ENCODE measurements around the genes ITM2B and LPAR6.

DNA sequence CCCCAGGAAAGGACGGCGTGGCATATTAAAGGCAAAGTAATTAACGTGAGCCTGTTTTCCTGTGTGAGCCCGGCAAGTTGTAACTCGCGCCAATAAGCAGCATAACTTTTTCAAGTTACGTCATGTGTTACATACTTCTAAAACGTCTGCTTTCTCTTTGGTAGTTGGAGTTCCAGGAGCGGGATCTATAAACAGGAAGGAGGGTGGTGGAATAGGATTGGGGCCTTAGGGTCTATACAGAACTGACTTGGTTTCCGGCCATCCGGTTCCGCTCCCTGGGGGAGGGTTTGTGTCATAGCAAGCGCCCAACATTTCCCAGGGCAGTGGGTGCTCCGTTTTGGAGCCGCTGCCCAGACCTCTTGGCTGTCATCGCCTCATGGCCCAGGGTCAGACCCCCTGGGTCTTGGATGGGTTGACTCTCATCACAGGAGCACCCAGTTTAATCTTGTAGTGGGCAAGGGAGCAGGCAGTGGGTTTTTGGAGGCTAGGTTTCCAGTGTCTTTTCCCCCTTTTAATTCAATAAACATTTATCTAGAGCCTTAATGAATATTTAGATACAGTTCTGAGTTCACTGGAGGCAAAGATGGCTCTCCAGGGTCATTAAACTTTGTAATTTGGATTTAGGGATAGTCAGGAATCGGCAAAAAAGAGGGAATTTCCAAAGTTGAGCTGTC lies 1.6 kb downstream of the LRCH1 start:
- PRO-cap = no peak

GRCh38 chr13:46556460-46557128 lies 3.6 kb downstream of the LRCH1 start:
- PRO-cap = no peak

GRCh38 chr13:46558953-46559860 lies 6.2 kb downstream of the LRCH1 start:
- PRO-cap = no peak

GRCh38 chr13:46593293-46593794 lies 40.4 kb downstream of the LRCH1 start:
- PRO-cap = no peak

- PRO-cap = no peak
Observed at GRCh38 chr13:46595510-46595910, 42.5 kb downstream of the LRCH1 start.

- PRO-cap = no peak
Observed at GRCh38 chr13:46598332-46598912, 45.5 kb downstream of the LRCH1 start.

DNA sequence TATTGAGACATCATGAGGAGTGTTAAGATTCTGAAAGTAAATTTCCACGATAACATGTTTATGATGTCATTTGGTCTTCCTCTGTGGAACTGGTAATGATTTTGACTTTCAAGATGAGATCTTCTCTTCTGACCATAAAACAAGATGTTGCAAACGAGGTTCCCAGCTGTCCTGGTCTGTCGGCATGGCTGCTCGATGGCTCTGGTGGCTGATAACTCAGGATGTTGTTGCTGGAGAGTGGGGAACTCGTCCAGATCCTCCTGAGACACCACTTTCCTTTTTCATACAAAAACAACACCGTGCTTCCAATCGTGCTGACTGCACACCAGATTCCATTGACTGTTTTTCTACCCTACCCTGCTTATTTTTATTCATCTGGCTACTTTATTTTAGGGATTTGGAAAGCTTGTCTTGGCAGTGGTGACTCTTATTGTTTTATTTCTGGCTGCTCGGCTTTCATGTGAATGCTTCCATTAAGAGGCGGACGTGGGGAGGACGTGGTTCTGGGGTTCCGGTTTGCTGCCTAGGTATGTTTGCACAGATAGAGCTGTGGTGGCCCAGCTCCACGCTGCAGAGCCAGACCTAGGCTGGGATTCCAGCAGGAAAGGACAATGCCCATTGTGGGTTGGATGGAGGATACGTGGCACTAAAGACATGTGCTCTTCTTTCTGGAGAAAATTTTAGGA lies 88.6 kb downstream of the LRCH1 start:
- PRO-cap = bidirectional peak, plus-strand start at position 271 of the sequence, minus-strand start at position 203 of the sequence; unidirectional peak, minus-strand start at position 341 of the sequence

DNA sequence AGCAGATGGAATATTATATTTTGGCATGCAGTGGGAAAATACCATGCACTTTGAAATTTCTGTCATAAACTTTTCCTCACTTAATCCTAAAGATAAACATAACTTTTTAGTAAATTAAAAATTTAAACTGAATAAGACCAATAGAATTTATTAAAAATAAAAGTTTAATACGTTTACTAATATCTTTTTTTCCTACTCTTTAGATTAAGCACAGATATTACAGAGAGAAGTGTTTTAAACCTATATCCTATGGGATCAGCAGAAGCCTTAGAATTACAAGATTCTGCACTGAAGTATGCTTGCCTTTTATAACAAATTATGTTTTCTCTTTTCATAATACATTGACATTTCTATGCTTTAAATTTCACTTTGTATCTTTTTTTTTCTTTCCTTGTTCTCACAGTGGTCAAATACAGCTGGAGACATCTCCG lies 92.1 kb downstream of the ESD start:
- PRO-cap = no peak

DNA sequence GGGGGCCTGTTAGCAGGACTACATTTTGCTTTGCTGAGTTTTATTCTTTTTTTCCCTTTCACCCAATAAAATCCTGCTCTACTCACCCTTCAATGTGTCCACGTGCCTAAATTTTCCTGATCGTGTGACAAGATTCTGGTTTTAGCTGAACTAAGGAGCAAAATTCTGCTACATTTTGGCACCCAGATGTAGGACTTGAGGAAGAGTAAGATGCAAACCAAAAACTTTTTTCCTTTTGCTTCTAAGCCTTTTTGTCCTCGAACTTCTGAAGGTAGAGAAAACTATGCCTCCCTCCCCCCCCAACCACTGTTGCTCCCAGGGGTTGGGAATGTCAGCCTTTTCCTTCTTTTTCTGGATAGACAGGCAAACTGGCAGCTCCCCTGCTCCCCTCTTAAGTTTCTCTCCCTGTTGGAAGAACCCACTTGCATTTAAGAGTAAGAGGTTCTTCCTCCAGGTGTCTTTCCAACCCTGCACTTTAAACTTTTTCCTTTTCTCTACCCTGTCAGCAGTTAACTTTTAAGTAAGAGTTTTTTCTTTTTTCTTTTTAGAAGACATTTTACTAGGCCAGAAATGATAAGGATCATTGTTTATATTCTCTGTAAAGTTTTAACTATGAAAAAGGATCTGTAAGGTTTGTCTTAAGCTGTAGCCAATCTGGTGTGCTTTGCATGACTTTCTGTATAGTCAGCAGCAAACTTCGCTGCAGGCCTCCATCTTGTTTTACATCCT lies 27.8 kb downstream of the MED4 start:
- PRO-cap = no peak

DNA sequence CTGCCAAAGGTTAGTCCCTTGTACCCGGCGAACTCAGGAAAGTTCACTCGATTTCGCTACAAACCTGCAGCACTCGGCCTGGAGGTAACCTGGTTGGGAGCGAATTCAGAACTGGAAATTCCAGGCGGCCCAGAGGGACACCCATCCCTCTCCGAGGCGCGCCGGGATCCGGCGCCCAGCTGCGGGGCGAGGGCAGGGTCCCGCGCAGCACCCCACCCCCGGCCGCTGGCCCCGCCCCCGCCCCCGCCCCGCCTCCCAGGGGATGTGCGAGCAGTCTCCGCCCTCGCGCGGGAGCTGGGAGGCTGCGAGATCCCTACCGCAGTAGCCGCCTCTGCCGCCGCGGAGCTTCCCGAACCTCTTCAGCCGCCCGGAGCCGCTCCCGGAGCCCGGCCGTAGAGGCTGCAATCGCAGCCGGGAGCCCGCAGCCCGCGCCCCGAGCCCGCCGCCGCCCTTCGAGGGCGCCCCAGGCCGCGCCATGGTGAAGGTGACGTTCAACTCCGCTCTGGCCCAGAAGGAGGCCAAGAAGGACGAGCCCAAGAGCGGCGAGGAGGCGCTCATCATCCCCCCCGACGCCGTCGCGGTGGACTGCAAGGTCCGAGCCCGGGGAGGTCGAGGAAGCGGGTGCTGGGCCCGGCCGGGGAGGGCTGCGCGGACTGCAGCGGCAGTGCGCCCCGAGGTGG lies at the start of gene ITM2B:
ITM2B (plus strand) TSS at position 321 of the 680 bp plus-strand sequence.
- PRO-cap = bidirectional peak, plus-strand start at position 321 of the sequence, minus-strand start at position 181 of the sequence

- PRO-cap = no peak
Observed at GRCh38 chr13:48315886-48316543, 12.5 kb downstream of the RB1 start.

- PRO-cap = unidirectional peak, plus-strand start at chr13:48410522
Observed at GRCh38 chr13:48410037-48410817, 2.7 kb downstream of the LPAR6 start.

- PRO-cap = bidirectional peak, plus-strand start at chr13:48413227, minus-strand start at chr13:48413113
Observed at GRCh38 chr13:48412761-48413481, at the start of gene LPAR6. Gene LPAR6 (minus strand): TSS chr13:48413113.

DNA sequence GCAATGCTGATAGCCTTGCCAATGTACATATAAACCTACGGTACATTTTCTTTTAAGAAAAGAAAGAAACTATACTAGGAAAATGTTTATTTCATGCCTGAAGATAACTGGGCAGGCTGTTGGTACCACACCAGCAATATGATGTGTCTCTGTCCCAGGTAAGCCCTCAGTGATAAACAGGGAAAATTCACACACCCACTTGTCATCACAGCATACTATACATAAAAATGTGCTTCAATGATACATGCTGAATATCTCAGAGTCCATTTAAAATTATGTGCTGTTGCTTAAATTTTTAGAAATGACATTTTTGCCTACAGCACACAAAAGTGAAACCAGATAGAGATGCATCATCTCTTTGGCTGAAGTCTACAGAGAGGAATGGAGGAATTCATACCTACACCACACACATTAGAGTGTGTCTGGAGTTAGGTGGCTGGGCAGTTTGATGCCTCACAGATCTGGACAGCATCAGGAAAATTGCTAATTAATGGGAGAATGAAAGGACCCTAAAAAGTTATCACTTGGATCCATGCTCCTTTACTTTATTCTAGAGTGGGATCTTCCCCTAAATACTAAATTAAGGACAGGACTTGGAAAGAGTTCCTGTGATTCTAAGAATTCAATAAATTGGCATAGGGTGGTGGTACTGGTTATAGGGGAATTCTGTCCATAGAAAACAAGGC lies 41.5 kb downstream of the RCBTB2 start:
- PRO-cap = no peak

GRCh38 chr13:48492457-48493416 lies 40.1 kb downstream of the RCBTB2 start:
- PRO-cap = bidirectional peak, plus-strand start at chr13:48492685, minus-strand start at chr13:48492623

DNA sequence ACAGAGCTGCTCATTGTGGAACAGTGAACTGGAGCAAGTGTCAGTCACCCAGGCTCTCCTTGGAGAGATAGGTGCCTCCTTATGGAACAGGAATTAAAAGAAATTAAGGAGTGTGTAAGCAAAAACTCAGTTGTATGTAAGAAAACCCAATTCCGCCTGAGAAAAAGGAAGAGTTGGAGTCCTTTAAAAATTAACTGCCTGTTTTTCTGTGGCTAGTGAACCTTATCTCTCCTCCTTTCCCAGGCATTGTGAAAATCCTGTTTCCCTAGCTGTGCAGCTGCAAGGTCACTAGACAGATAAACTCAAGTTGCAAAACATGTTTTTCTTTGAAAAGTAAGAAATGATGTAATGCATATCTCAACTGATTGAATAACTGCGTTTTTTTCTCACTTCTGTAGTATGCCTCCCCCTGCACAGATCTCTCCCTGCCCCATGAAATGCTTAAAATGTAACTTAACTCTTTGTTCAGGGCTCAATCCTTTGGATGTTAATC lies 27.8 kb upstream of the CYSLTR2 start:
- PRO-cap = bidirectional peak, plus-strand start at position 389 of the sequence, minus-strand start at position 250 of the sequence

GRCh38 chr13:49530295-49530899 lies 34.6 kb downstream of the PHF11 start:
- PRO-cap = no peak

DNA sequence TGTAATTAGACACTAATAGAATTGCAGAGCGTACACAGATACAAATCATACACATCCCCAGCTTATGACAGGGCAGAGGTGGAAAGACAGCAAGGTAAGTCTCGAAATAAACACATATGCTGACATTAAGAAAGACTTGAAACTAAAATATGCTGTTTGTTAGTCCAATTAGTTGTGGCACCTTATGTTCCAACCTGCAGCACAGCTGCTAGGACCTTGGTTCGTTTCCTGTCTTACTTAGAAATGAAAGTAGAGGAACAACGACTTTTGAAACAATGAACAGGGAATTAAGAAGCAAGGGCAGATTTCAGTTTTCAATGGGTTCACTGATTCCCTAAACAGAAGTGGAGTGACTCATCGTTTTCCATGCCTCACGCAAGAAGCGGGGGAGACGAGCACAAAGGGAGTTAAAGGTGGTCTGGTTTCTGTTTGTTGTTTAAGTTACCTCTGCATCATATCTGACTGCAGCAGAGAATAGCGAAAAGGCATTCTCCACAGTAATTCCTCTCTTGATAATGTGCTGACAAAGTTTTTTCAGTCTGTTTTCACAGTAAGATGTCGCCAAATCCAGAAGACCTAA lies 44.8 kb downstream of the PHF11 start:
- PRO-cap = no peak

DNA sequence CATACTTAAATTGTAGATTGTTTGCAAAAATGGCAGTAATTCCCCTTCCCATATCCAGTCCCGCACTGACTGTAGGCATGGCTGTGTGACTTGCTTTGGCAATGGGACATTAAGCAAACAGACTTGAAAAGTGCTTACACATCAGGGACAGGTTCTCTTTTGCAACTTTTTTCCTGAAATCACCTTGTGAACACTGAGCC lies 42.2 kb upstream of the EBPL start:
- PRO-cap = no peak

- PRO-cap = no peak
Observed at GRCh38 chr13:49793322-49793572, 765 bp upstream of the KPNA3 start.